ENCODE measurements around a stretch of chr4.

DNA sequence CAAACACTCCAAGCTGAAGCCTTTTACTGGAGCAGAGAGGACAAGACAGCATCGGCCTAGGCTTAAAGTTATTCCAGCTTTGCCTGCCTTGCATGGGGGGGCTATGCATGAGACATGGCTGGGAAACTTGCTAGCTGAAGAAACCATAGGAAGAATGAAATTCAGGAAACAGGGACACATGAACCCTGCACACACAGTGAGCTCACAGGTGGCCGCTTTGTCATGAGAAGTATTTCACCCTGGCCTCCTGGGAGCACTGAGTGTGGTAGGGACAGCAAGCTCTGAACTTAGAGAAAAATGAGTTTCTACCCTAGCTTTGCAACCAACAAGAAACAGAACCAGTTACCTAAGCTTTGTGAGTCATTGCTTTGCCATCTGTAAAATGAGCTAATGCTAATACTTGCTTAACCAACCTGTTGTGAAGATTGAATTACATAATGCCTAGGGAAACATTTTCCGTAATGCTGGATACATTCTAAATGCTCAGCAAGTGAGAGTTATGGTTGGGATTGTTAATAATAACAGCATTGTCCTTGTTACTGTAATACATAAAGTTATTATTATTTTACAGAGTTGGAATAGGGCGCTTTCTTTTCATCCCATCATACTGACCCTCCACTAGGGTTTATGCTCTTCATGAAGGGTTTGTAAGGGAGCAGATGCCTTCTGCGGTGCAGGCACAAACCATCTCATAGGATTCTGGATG lies 206.7 kb upstream of the HS3ST1 start:
- RRBS, result no CpG with 5 or more reads among the region's 5 CpGs

GRCh38 chr4:12116171-12116476 lies 687.4 kb upstream of the HS3ST1 start:
- RRBS, result no CpG with 5 or more reads among the region's 2 CpGs

GRCh38 chr4:13403532-13404220 lies 80.5 kb downstream of the RAB28 start:
- RRBS, result no CpG with 5 or more reads among the region's 5 CpGs

- RRBS, result no CpG with 5 or more reads among the region's 4 CpGs
These were observed 29.4 kb downstream of the RAB28 start for GRCh38 chr4:13454492-13455307.

DNA sequence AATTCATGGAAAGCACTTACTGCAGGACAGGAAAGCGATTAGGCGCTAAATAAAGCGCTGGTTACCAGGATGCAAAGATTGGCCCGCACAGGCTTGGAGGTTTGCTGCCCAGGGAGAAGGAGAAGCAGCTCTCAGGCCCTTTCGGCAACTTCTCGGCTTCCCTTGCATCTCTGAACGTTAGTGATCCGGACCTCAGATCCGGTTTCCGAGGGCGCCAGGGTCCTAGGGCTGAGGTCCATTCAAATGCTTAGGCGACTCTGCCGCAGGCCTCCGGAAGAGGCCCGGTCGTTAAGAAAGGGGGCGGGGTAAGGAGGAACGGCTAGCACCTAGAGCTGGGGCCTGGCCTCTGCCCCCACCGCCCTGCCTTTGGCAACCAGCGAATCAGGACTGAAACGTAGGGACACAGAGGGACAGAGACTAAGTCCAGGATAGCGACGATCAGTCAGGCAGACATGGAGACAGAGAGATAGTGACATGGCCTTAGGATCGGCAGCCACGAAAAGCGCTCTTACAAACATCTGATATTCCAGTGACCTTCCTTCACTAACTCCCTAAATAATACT lies 13.1 kb downstream of the NKX3-2 start:
- RRBS, result 18% methylated on average over 6 of the region's 26 CpGs

DNA sequence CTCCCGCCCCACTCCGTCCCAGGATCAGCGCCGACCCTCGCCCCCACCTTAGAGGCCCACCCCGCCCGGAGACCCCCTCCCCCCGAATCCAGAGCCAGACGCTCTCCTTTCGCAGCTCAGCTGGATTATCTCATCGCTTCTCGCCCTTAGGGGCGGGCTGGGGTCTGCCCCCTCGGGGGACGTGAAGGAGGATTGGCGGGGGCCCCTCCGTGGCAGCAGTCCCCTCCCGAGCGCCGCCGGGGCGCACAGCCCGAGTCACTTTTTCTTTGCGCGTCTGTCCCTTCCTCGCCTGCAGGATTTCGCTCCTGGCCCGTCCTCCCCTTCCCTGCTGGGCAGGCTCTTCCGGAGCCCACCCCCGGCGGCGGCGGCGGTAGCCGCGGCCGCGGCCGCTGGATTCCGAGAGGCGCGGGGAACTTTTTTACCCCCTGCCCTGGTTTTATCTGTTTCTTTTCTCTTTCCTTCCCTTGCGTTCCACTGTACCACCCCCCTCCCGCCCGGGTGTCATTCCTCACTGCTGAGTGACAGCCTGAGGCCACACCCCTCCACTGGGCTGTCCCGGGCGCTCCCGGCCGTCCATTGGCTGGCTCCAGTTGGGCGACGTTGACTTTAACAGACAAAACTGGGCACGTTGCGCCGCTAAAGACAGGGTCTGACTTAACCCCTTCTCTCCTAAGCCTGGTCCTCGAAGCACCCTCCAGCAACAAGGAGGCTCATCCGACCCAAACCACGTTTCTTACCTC lies 420 bp upstream of the NKX3-2 start:
- RRBS, result 3% methylated on average over 9 of the region's 57 CpGs

DNA sequence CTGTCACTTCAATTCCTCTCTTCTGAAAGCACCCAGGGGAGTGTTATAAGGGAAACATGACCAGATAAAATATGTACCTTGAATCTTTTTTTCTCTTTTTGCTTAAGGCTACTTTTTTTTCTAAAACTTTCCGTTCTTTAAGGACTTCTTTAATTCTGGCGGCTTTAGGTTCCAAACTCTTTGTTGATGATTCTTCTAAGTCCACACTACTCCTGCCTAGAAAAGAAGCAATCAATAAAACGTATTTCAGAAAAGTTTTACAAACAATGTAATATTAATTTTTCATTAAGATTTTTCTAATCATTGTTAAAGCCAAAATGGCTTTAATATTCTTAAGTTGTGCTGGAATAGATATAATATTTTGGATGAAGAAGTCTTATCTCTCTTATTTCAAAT lies 19.1 kb downstream of the BOD1L1 start:
- RRBS, result no CpG with 5 or more reads among the region's 3 CpGs

DNA sequence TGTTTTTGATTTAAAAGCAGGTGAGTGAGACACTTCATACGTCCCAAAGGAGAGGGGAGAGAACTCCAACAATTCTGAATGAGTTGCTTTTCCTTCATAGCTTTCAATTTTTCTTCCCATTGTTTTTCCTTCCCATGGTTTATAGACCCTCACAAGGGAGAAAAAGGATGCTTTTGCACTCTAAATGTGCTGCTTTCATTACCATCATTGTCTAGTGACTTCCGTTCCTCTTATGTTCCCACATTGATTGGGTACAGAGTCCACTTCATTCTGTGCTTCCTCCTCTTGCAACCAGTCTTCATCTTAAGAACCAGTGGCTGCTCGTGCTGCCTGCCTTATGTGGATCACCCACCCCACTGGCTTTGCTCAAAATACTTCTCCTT lies 76.4 kb upstream of the BOD1L1 start:
- RRBS, result no CpG with 5 or more reads among the region's 3 CpGs

DNA sequence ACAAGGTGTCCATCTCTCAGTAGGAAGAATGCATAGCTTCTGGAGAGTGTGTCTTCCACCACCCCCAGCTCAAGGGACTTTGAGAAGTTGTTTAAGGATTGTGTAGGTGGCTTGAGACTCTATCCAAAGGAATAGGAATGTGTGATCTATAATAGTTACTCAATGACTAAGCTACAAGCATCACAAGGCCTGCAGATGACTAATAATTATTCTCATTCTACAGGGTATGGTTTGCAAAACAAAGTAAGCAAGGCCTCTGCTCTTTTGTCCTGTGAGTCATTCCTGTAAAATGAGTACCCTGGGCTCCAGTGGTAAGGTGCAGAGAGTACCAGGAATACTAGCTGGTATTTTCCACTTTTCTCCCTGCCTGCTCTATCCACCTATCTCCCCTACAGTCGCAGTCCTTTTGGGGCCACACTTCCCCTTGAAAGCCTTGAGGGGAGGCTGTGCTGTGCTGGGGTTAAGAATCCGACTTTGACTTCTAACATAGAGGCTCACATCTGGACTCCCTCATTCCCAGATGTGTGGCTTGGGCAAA lies 279.9 kb upstream of the BOD1L1 start:
- RRBS, result no CpG with 5 or more reads among the region's 2 CpGs

DNA sequence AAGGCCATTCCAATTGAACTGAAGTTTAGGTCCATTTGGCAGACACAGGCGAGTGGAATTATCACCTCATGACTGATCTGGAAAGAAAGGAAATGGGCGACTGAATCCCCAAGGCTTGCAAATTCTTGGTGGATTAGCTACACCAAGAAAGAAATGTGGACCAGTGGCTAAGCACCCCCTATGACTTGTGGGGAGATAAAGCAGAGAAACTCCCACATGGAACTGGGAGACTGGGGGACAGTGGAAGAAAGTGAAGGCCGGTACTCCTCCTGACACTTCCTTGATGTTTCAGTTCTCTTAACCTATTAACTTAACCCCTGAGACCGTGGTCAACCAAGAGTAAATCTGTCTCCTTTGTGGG lies 402.9 kb upstream of the BOD1L1 start:
- RRBS, result no CpG with 5 or more reads among the region's 4 CpGs

DNA sequence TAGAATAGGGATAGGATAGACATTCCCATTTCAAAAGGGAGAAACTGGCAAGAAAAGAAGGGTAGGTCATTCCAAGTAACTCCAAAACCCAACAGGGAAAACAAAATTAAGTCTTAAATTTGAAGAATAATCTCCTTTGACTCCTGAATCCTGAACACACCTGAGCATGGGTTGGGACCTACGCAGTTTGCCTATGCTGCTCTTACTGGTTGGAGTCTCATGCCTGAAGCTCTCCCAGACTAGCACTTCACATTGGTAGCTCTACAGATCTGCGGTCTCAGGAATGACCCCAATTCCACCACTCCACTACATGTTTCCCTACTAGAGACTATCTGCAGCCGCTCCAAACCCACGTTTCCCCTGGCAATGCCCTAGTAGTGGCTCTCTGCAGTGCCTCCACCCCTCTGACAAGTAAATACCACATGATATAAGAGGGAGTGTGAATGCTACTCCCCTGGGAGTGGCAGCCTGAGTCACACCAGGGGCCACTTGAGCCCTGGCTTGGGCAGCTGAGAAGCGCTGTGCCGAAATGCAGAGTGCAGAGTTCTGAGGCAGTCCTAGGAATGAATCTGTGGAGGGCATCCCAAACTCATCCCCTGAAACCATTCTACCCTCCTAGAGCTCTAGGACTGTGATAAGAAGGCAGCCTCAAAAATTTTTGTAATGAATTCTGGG lies 160.6 kb upstream of the CPEB2 start:
- RRBS, result no CpG with 5 or more reads among the region's 6 CpGs

- RRBS, result 2% methylated on average over 31 of the region's 64 CpGs
These were observed 331 bp upstream of the CPEB2 start for GRCh38 chr4:15001901-15002398.

DNA sequence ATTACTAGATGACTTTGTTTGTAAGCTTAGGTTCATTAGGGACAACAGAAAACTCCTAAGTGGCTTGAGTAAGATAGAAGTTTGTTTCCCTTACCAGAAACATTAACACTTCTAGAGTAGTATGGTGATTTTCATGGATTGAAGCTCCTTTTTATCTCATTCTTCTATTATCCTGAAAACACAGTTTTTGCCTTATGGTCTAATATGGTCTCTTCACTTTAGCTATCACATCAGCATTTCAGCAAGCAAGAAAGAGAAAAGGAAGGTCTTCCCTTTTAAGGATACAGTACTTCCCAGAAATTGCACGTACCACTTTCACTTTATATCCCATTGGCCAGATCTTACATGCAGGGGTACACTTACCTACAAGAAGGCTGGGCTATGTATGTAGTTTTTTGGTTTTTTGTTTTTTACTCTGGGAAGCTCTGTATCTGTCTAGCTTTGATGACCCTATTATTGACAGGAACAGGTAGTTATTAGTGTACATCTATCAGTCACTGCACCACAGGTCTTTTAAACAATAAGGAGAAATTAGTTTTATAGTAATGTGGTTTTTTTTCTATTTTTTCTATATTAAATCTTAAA lies 27.4 kb downstream of the CPEB2 start:
- RRBS, result no CpG with 5 or more reads among the region's 1 CpG

DNA sequence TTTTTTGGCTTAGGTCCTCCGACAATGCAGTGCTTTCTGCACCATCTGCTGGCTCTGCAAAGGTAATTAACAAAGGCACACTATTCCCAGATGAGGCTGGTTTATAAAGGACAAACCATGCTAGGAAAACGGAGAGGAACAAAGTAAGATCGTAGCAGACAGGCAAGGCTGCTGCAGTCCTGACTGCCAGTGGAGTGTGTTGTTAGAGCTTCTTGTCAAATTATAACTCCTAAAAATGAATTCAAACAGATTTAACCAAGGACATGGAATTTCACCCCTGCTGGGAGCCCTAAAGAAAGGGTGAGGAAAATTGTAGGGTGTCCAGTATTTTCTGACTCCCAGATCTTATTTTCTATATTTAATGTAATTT lies 142.1 kb downstream of the CPEB2 start:
- RRBS, result no CpG with 5 or more reads among the region's 3 CpGs

DNA sequence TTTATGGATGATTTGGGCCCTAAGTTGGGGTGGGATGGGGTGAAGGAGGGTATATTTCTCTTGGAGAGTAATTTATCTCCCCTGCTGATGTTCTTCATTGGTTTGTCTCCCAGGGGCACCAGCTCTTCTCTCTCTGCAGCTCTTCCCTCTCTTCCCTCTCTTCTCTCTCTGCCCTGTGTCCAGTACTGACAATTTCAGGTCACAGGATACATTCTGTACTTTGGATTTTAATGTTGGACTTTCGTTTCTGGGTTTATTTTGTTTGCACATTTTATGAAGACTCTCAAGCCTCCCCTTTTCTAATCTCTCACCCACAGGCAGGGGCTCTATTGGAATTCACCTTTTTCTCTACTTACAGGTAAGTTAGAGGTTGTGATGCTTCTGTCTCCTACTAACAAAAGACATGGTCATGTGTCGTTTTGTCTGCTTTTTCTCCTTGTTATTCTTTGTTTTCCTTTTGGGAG lies 165.5 kb downstream of the CPEB2 start:
- RRBS, result no CpG with 5 or more reads among the region's 2 CpGs

DNA sequence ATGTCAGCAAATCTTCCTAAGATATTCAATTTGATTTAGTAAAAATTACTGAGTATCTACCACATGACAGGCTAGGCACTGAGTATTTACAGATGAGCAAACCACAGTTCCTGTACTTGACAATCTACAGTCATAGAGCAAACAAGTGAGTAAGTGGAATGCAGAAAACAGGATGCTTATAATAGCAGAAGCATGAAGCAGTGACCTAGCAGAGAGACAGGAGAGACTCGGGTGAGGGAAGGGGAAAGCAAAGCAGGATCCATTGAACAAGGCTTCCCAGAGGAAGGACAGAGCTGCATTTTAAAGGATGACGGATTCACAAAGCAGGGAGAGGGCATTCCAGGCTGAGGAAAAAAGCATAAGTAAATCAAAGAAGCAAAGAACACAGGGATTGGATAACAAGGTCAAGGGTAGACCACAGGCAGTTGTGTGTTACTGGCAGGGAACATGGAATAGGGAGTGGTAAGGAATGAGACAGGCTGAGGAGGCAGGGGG lies 124.7 kb upstream of the C1QTNF7 start:
- RRBS, result no CpG with 5 or more reads among the region's 2 CpGs

- RRBS, result no CpG with 5 or more reads among the region's 5 CpGs
These were observed 105.4 kb upstream of the C1QTNF7 start for GRCh38 chr4:15322404-15322865.

DNA sequence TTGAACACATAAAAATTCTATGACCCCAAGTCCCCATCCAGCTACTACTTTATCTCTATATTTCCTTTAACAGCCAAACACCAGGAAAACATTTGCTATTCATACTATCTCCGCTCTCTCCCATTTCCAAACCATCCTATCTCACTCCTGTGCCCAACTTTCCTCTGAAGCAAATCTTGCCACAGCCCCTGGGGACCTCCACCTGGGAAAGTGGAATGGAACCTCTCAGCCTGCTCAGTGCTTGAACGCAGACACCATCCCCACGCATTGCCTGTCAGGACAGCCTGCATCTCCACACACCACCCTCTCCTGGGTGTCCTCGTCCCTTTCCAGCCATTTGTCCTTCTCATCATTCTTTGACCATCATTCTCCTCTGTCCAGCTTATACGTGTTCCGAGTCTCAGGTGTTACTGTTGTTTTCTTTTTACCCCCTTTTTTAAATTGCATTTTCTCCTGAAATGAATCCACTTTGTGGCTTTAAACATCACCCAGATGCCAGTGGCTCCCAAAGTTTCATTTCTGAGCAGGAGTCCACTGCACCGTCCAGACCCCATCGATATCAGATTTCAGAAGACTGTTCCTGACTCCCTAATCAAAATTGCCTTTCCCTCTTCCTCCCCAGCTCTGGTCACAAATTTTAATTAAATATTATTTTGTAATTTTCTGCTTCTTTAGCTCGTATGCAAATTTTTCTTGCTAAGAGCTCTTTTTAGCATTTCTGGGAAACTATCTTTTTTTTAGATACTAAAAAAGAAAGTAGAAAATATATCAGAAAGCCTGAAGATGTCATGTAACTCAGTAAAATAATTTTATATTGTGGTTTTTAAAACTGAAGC lies 61.6 kb downstream of the CC2D2A start:
- RRBS, result no CpG with 5 or more reads among the region's 9 CpGs

DNA sequence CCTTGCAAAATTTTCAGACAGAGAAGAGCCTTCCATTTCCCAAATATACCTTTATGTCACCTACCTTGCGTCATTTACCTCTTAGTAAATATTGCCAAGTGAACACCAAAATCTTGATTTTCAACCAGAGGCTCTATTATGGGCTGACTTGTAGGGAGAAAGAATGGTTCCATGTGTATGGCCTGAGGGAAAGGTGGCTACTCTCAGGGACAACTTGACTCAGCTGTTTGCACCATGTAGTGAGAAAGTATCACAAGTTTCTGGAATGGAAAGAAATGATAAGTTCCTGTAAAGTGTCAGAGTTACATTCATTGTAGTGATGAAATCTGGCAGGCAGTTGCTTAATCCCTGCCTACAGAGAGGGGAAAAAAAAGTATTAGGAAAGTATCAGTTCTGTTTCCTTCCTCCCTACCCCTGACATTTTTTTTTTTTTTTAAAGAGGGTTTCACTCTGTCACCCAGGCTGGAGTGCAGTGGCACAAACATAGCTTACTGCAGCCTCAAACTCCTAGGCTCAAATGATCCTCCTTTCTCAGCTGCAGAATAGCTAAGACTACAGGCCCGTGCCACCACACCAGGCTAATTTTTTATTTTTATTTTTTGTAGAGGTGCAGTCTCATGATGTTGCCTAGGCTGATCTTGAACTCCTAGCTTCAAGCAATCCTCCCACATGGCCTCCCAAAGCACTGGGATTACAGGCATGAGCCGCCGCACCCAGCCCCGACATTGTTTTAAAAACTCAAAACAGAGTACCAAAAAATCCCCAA lies 4.7 kb upstream of the FBXL5 start:
- RRBS, result no CpG with 5 or more reads among the region's 5 CpGs

GRCh38 chr4:15774023-15774632 lies 4.0 kb upstream of the CD38 start:
- RRBS, result no CpG with 5 or more reads among the region's 5 CpGs